ReNcell CX (cell line): ENCODE measurements around a stretch of chr1.

DNA sequence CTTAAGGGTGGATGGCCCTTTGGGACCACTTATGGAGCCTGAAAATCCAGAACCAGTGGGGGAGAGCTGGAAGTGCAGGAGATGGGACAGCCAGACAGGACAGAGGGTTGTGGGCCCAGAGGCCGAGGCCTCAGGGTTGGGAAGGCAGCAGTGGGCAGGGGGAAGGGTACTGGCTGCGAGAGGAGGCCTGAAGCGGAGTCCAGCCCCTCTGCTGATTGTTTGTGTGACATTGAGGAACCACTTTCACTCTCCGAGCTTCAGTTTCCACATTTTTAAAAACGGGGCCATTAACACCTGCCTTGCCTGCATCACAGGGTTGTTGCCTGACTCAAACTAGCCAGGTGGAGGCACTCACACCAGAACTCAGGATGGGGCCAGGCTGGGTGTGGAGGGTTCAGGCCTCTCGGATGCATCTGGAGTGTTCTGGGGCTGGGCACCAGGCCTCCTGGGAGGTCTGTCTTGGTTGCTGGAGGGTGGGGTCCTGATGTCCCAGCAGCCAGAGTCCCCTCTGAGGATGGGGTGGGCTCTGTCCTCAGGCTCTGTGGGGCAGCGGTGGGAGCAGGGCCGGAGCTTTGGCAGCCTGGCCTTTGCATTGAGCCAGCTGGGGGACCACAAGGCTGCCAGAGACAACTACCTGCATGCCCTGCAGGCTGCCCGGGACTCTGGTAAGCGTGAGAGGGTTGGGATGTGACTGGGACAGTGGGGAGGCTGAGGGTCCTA is 3.1 kb downstream of the TTC24 start:
- PRO-cap = no peak

DNA sequence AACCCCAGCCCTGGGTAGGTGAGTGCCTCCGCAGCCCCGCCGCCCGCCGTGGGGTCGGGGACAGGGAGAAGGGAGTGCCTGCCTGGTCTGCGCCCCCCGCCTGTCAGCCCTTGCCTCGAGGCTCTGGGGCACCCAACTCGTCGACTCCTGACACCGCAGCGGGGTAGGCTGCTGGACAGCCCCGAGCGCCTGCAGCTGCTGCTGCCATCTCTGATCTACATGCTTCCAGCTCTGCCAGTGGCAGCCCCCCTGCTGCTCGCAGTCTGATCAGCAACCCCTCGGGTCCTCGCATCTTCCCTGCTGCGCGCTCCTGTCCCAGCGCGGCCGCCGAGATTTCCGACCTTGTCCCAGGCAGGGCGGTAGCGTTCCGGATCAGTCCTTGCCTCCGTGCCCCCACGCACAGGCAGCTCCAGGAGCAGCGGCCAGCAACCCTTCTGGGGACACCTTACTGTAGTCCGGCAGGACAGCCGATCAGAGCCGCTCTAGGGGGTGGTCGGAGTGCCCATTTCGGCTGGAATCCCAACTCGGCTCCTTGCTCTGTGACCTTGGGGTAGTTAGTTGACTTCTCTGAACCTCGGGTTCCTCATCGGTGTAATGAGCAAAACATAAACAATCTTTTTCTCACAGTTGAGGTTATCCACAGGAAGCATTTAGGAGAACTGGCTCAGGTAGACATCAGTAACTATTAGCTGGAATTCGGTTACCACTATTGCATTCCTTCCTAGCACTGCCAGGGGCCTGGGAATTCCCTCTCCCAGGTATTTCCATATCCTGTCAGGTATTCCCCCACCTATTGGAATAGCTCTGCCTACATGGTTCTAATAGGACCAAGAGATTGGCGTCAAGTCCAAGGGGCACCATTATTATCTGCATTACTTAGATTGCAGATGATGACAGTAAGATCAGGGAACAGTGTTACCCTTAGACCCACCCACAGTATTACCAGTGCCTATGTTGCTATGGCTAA is 624 bp downstream of the BCAN start:
- PRO-cap = no peak

DNA sequence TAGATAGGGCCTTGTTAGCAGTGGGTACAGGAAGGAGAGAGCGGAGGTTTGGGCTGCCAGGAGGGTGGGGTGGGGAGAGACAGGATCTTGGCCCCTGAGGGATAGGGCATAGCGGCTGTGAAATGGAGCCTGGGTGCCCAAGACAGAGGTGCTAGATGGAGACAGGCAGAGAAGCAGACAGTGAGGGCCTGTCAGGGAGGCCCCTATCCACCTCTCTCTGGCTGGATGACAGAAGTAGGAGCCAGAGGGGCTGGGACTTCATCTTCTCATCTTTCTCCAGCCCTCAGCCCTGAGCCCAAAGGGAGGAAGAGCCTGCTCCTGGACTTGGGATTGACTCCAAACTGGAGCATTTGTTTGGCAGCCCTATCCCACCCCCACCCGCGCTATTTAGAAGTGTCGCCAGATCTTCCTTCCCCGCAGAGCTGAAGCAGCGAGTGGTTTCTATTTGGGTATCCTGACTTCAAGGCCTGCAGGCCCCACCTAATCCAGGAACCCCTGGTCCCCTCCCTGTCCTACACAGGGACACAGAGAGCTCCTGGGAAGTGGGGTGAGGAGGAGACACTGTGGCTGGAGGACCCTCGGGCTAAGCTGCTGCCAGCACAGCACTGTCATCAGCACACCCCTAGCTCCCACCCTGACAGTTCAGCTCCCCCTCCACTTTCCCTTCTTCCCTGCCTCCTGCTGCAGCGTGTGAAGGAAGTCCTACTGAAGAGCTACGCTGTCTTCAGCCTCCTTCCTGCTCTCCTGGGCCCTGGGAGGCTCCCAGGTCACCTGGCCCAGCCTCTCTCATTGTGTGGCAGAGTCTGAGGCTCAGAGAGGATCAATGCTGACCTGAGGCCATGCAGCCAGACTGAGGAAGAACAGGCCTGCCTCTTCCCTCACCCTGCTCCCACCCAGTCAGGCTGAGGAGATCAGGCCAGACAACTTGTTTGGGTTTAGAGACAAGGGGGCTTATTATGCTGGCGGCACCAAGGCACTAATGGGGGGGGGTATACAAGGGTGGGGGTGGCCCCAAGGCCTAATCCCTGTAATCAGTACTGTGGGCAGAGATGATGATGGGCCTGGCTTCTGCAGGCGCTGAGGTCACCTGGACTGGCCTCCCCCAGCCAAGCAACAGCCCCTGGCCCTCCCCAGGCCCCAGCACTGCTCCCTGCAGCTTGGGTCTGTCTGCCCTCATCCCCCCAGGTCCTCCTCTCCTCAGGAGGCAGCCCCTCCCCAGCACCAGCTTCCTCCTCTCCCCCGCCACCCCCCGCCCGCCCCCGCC is 9.3 kb downstream of the NES start:
- PRO-cap = no peak

GRCh38 chr1:156673217-156673642 is 4.0 kb downstream of the NES start:
- PRO-cap = no peak

GRCh38 chr1:156675429-156676281 is 1.6 kb downstream of the NES start:
- PRO-cap = bidirectional peak, plus-strand start at chr1:156676124, minus-strand start at chr1:156675972

DNA sequence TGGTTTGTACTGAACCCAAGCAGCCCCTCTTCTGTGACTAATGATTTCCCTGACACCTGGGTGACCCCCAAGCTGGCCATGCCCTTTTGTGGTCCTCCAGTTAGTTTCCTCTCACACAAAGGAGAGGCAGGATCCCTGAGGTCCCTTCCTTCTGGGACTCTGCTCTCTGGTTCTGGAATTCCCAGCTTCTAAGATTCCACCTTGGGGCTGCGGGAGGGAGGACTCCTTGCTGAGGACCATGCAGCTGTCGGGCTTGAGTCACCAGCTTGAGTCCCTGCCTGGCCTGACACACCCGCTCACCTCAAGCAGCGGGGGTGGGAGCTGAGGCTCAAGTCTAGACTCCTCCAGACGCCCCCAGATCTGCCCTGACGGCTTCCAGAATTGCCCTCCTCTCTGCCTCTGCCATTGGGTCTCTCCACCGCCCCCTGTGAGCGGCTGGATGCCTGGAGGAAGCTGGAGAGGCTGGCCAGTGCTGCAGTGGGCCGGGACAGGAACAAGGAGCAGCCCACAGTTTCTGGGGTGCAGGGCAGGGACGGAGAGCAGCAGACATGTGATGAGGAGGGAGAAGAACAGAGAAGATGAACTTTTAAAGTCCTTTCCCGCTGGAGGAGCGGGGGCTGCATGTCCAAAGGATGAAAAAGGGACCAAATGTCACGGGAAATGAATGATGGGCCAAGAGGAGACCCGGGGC is 13.7 kb downstream of the CRABP2 start:
- PRO-cap = no peak

DNA sequence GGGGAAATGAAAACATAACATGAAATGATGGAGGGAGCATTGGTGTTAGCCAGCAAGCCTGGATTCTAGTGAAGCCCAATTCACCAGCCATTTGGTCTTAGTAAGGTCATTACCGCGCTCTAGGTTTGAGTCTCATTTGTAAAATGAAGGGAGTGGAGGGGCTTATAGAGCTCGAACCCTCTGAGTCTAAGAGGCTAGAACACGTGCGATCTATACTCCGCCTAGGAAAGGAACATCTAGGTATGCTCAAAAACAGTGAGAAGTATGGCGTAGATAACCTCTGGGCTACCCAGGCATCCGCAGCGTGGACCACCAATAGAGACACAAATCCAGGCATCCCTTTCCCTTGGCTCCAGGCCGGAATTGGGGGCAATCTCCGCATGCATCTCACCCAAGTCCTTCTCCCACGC is 378 bp upstream of the METTL25B start:
- PRO-cap = no peak

GRCh38 chr1:156732695-156733590 is 4.4 kb upstream of the ISG20L2 start:
- PRO-cap = no peak

DNA sequence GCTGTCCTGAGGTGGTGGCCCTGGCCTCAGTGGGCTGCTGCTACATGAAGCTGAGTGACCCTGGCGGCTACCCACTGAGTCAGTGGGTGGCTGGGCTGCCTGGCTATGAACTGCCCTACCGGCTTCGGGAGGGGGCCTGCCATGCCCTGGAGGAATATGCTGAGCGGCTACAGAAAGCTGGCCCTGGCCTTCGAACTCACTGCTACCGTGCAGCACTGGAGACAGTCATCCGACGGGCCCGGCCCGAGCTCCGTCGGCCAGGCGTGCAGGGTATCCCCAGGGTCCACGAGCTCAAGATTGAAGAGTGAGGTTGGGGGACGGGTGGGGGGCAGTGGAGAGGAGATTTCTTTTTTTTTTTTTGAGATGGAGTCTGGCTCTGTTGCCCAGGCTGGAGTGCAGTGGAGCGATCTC is 5.6 kb upstream of the ISG20L2 start:
- PRO-cap = no peak

- PRO-cap = no peak
These were observed 3.1 kb downstream of the HDGF start for GRCh38 chr1:156748226-156749010.

DNA sequence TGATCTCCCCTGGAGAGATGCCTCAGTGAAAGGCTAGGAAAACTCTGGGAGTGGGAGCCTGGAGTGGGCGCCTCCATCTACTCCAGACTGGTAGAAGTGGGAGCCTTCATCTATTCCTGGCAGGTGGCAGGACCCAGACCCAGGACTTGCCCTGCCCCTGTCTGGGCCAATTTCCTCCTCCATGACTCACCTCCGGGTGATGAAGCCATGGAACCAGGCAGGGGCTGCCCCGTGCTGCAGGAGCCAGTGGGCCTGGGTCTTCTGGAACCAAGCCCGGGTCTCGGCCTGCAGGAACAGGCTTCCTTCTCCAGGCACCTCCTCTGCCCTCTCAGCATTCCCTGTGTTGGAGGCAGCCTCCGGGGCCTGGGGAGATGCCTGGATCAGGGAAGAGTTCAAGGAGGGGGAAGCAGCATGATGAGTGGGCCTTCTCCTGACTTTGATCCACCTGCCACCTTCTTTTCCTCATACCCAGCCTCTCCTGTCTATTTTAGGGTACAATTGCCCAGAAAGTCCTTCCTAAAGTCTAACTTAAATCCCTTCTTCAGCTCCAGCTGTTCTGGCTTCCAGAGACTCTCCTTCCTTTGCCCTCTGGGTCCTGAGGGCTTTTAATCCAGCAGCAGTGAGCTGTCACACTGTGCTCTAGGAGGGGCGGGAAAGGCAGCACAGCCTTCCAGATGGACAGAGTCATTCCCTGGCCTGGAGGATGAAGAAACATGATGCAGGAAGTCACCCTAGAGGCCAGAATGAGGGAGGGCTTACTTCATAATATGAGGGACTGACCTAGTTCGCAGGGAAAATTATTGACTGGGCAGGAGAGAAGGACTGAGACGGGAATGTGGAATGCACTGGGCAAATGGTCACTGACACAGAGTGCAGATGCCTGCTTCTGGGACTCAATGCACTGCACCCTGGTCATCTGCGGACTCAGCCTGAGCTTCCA is 1.5 kb downstream of the SH2D2A start:
- PRO-cap = no peak

DNA sequence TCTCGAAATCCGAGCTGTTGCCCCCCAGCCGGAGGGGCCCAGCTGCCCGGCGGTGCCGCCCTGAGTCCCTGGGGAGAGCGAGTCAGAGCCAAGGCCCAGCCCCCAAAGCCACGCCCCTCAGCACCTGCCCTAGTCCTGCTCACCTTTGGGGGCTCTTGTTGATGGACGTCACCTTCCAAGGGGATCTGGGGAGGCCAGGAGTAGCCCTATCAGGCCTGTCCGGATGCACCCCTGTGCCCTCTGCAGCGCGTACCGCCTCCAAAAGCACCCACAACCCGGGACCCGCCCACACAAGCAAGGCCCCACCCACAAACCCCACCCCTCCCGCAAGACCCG is 13.7 kb downstream of the INSRR start:
- PRO-cap = no peak

DNA sequence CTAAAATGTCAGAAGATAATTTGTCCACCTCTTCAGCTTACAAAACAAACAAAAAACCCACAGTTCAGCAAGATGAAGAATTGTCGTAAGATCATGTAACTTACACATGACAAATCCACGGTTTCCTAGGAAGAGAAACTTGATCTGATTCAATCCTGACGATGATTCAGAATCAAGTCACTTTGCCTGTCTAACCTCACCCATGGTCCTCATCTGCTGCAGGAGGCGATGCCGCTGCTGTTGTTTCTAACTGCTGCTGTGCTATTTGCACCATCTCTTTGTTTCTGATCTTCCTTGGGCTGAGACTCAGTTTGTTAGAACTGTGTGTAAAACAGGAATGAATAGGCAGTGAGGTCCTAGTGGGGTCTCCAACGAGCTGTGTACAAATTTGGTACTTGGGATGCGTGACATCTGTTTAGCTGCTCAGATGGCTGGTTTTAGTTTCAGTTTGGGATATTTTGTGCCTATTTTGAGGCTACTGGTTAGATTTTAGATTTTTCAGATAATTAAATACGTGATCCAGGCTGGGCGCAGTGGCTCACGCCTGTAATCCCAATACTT is 10.2 kb downstream of the NTRK1 start:
- PRO-cap = no peak

DNA sequence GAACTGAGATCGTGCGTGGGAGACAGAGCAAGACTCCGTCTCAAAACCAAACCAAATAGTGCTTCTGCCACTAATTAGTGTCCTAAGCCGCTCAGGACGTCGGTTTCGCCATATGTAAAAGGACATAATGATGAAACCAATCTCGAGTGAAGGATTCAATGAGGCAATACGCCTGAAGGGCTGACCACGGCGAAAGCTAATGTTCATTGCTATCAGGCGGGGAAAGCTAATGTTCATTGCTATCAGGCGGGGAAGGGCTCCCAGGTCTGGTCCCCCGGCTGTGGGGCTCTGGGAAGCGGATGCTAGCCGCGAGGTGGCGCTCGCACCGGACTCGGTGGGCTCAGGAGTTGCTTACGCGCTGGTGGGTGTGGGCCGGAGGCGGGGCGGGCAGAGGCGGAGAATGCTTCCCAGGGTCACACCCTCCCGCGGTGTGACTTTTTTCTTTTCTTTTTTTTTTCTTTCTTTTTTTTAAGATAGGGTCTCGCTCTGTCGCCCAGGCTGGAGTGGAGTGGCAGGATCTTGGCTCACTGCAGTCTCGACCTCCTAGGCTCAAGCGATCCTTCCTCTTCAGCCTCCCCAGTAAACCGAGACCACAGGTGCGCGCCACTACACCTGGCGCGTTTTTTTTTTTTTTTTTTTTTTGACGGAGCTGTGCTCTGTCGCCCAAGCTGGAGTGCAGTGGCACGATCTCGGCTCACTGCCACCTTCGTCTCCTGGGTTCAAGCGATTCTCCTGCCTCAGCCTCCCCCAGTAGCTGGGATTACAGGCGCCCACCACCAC is 1.2 kb upstream of the PEAR1 start:
- PRO-cap = no peak

GRCh38 chr1:156896556-156897148 is 3.1 kb downstream of the PEAR1 start:
- PRO-cap = no peak

- PRO-cap = no peak
These were observed 5.9 kb upstream of the LRRC71 start for GRCh38 chr1:156914399-156915070.

DNA sequence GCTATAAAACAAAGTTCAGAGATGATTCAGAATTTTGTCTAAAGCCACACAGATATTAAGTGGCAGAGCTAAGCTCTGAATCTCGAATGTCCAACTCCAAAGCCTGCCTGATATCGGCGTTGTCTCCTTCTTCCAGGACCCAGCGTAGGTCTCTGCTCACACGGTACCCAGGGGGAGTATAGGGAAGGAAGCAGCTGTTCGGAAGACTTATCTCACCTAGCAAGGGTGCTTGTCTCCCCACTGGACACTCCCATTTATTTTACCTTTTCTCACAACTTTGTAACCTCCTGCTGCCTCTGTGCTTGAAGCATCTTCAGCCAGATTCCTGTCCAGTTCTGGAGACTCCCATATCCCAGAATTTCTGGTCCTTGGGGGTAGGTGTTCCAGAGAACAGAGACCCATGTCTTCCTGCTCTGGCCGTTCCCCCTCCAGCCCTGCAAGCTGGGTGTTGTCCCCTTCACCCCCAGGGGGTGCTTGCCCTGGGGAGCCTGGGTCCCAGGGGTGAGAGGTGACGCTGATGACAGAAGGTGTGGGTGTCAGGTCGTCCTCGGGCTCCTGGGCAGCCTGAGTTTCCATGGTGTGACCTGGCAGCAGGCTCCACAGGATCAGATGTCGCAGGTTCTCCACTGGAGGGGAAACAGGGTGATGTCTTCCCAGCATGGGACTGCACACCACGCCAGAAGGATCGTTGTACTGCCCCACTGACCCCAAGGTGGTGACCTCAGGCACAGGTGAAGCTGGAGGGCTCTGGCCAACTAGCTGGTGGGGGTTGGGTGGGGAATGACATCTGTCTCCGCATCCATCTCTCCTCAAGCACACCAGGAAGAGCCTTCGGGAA is 19.1 kb downstream of the LRRC71 start:
- PRO-cap = no peak

GRCh38 chr1:156985814-156986435 is 59.6 kb downstream of the ARHGEF11 start:
- PRO-cap = no peak

DNA sequence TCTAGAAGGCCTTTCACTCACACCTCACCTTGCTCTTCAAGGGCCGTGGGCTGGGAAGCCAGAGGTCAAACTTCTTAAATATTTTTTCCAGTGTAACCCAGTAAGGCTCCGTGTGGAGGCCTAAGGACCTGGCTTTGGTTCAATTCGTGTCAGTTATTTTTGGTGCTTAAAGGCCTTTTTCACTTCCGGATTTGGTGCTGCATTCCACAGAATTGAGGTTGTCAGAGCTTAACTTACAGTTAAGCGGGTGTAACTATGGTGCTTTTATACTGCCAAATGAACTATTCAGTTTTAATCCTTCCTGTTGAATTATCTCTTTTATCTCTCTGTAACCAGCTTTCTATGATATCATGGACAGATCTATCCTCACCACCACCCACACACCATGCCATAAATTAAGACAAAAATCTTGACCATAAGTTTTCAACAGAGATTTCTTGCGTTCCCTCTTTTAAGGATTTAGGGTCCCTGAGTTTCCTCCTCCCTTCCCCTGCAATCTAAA is 10.2 kb upstream of the ETV3 start:
- PRO-cap = no peak

DNA sequence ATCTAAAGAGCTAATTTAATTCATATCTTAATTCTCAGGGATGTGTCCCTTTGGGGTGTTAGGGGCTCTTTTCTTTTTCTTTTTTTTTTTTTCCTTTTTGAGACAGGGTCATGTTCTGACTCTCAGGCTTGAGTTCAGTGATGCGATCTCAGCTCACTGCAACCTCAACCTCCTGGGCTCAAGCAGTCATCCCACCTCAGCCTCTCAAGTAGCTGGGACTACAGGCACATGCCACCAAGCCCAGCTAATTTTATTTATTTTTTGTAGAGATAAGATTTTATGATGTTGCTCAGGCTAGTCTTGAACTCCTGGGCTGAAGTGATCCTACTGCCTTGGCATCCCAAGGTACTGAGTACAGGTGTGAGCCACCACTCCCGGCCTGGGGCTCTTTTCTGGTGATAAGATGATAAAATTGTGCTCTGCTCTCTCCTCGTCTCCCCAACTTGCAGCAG is 15.1 kb downstream of the FCRL1 start:
- PRO-cap = no peak